Ileum (tissue), 1 donor: Measurements from ENCODE around the genes PSTK and CPXM2.

DNA sequence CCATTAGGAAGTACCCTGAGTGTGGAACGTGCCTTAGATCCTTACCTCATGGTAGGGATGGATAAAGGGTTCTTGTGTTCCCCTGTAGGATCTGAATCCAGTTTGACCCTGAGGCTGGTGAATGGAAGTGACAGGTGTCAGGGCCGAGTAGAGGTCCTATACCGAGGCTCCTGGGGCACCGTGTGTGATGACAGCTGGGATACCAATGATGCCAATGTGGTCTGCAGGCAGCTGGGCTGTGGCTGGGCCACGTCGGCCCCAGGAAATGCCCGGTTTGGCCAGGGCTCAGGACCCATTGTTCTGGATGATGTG, 31.6 kb downstream of the DMBT1 start:
- PRO-cap = no peak

DNA sequence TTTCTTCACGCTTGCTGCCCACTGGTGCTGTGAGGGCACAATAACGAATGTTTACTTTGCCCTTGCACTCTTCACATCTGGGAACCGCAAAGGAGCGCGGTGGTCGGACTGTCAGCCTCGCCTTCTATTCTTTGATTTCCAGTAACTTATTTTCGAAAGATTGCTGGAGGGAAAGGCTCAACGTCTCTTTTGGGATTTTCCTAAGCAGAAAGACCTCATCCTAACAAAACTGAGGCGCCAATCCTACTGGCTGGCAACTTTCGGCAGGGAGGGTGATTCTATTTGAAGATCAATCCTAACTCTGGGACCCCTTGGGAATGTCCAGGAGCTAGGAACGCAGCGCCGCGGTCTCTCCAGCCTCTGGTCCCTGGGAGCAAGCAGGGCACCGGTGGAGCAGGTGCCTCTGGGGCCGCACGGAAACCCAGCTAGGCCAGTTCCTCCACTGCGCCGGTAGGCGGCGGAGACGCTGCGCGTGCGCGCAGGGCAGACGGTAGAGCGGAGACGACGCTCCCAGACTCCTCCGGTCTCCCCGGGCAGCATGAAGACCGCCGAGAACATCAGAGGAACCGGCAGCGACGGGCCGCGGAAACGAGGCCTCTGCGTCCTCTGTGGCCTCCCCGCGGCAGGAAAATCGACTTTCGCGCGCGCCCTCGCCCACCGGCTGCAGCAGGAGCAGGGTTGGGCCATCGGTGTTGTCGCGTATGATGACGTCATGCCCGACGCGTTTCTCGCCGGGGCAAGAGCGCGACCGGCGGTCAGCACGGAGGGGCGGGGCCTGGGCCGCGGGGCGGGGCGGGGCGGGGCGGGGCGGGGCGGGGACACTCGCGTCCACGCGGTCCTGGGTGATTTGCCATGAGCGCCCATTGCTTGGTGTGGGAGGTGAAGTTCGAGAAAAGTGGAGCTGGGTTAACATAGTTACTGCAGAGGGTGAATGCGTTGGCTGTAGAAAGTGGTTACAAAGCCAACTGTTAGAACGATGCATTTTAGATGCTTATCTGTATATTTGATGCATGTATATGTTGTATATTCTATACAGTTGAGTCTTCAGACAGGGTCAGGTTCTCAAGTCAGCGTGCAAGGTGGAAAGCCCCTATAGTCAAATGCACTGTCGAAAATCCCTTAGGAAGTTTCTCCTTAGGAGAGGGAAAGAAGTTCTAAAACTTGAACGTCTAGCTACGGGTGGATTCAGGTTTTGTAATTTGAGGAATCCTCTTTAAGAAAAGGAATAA, at the start of gene PSTK:
TSS of gene PSTK (plus strand) at position 460 of the 1,229 bp plus-strand sequence.
- PRO-cap = bidirectional peak, plus-strand start at position 481 of the sequence, minus-strand start at position 369 of the sequence; unidirectional peak, minus-strand start at position 663 of the sequence

GRCh38 chr10:123151277-123151800, 2.9 kb upstream of the BUB3 start:
- PRO-cap = no peak

- PRO-cap = no peak
Measured at GRCh38 chr10:123885818-123886252, 5.8 kb downstream of the CPXM2 start.

DNA sequence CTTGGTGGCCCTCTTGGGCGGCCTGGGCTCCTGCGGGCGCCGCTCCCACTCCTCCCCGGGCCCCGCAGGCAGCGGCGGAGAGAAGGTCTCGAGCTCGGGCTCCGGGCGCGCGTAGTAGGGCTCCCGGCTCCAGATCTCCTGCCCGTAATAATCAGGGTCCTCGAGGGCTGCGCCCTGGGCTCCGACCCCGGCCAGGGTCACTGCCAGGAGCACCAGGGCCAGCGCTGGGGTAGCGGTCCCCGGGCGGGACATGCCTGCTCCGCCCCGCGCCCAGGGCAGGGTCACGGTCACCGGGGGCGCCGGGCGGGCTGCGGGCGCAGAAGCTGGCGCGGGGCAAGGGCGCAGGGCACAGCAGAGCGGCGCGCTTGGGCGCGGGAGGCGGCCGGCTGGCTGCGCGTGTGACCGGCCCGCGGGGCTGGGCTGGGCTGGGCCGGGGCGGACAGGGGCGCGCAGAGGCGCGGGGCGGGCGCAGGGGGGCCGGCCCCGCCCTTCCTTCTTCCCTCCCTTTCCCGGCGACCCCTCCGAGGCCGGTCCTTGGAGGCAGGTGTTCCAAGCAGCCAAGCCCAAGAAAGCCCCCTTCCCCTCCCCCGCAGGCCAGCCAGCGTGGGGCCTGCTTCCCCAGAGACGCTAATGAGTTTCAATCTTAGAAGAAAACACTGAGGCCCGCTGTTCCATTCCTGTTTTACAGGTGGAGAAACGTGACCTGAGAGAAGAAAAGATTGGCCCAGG, at the start of gene CPXM2:
TSS of gene CPXM2 (minus strand) at position 400 of the 729 bp plus-strand sequence.
- PRO-cap = unidirectional peak, minus-strand start at position 361 of the sequence

DNA sequence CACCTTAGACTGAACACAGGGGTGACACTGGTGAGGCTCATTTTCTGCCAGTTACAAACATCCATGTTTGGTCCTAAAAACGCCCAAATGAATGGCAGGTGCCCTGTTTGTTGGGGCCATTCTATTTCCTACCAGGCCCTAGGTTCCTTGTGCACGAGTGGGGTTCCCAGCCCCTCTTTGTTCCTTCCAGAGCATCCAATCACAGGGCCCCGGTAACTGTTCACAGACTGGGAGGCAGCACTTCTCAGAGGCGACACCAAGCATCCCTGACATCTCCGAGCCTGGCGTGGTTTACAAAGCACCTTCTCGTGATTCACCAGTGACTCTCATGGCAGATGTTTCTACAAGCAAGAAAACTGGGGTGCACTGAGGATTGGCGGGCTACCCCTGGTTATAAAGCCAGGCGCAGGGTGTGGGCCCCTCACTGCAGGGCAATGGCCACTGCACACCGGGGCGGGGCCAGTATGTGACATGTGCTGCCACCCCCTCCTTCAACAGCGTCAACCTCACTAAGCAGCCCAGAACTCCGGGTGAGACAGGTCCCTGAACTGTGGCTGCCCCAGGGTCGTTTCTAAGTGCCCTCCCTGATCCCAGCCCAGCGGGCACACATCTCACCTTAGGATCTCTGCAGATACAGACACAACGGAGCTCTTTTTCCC, 64.0 kb downstream of the CHST15 start:
- PRO-cap = no peak

- PRO-cap = no peak
Measured at GRCh38 chr10:124063649-124064754, 29.4 kb downstream of the CHST15 start.

DNA sequence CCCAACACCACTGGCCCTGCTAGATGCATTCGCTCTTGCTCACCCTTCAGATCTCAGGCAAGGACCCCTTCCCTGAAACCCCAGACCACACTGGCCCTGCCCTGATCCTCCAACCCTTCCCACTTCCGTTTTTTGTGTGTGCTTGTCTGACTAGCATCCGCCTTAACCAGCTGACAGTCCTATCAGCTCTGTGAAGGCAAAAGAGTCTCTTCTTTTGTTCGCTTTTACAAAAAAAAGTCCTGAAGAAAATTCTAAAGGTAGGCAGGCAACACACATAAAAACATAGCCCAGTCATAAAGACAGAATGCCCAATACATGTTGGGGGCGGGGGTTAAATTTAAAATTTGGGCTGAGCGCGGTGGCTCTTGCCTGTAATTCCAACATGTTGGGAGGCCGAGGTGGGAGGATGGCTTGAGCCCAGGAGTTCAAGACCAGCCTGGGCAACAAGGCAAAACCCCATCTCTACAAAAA, 28.6 kb downstream of the CHST15 start:
- PRO-cap = no peak

GRCh38 chr10:124066330-124066756, 27.1 kb downstream of the CHST15 start:
- PRO-cap = no peak

DNA sequence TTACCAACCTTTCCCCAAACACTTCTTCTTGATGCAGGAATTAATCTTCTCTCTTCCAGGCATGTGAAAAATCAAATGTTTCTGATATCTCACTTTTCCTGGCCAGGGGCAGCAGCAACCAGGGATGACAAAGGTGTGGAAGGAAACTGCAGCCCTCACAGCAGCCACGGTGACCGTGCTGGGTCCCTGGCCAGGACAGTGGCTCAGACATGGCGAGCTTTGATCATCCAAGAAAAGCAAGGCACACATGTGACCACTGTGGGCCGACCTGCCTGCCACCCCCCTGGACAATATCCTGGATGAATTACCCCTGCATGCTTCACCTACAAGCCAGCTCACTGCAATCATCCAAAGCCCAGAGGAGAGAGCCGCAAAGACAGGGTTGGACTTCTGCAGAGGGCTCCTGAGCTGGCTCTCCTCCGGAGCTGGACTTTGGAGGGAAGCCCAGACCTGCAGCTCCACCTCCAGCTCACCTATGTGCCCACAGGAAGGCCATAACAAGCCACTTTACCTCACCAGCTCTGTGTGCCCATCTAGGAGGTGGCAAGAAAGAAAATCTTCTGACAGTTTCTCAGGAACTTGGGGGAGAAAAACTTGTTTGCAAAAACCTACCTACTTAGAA, 2.7 kb downstream of the CHST15 start:
- PRO-cap = no peak

DNA sequence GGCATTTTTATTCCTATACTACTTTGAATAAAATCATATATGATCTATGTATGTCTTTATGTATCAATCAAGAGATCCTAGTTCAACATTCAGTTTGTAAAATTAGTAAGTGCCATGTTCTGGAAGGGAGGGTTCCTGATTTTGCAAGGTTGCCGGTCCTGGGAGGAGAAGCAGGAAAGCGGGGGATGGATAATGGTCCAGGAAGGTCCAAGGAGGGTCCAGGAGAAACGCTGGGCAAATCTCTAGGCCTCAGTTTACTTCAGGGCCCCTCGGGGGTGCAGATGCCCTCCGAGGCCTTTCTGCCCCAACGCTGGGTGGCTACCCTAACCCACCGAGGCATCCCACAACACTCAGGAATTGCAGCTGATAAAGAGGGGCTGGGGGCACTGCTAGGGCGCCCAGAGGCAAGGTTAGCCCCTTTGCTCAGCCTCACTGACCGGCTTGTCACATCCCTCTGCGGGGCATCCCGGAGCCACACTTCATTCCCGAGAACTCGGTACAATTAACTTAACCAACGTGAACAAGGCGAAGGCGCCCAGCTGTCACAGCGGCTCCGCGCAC, 2.1 kb downstream of the CHST15 start:
- PRO-cap = no peak

GRCh38 chr10:124106061-124106799, 12.8 kb upstream of the CHST15 start:
- PRO-cap = no peak

- PRO-cap = unidirectional peak, minus-strand start at chr10:124136766
Measured at GRCh38 chr10:124136531-124136936, 43.1 kb upstream of the CHST15 start.

GRCh38 chr10:124165141-124165496, 71.7 kb upstream of the CHST15 start:
- PRO-cap = unidirectional peak, minus-strand start at chr10:124165269

- PRO-cap = no peak
Measured at GRCh38 chr10:124315625-124316102, 103.1 kb downstream of the OAT start.

DNA sequence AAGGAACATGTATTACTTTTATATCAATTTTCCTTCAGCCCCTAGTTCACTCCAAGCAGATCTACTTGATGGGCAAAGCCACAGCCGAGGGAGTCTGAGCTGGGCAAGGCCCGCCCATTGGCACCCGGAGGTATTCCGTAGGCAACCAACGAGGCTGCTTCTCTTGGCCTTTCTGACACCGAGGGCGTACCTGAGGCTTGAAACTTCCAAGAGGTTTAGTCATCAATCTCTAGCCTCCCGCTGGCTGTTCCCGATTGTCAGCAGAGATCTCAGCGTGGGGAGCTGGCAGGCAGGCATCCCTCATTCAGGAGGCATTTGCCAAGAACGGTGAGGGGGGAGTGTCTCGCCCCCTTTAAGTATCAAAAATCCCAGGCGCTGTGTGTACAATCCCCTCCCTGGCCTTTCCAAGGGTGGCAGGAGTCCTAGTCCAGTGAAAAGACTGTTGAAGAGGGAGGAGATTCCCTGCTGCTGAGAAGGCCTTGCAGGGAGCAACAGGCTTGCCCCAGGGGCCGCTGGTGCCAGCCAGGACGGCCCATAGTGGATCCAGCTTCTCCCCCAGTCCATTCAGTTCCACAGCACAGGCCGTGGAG, 39.8 kb downstream of the OAT start:
- PRO-cap = no peak

- PRO-cap = no peak
Measured at GRCh38 chr10:124493960-124494574, 32.4 kb downstream of the LHPP start.

GRCh38 chr10:124547311-124547650, 85.7 kb downstream of the LHPP start:
- PRO-cap = no peak

DNA sequence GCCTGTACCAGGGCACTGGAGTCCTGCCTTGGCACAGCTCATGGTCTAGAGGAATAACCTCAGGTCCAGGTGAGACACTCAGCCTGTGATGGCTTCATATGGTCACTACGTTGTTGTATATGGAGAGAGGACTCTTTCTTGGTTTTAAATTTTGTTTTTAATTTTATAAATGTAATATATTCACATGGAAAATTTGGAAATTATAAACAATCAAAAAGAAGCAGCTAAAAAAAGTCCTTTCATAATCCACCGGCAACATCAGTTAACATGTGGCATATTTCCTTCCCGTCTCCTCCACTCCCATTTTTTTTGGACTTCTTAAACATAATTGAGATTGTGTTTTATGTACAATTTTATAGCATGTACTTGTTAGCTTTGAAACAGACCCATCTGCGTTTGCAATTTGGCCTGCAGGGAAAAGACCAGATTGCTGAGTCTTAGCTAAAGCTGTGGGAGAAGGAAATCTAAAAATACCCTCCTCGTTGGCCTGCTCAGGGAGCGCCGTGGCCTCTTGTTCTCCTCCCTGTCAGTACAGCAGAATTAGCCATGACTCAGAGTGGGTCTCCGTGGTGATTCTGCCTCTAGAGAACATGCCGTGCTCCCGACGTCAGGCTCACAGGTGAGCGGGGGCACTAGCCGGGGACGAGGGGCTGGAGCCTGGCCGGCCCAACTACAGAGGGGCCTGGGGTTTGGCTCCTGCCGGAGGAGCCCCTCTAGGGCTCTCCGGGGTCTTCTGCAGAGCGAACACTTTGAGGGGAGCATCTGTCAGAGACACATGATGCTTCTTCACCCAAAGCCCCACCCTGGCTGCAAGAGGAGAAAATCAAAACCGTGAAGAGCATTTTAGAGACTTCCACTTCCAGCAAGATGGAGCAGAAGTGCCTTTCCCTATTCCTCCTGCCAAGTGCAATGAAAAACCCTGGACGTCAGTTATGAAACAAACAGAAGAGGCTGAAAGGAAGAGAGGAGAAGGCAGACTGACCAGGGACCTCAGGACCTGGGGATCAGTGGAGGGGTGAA, 98.7 kb downstream of the LHPP start:
- PRO-cap = no peak

DNA sequence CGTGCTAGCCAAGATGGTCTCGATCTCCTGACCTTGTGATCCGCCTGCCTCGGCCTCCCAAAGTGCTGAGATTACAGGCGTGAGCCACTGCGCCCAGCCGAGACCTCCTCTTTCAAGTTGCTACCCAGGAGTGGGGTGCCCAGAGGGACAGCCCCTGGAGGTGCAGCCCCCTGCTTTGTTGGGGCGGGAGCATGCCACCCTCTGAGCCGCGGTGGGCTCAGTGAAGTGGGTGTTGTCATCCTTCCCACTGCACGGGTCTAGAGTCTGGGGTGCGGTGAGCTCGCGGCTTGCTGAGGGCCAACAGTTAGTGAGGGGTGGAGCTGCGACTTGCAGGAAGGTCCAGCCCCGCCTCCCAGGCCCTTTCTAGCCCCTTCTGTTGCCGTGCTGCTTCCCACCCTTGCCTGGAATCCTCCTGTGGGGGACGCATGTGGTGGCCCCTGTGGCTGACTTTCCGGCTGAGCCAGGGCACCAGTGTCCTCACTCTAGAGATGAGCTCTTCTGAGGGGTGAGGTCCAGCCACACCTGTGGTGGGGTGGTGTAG, 128.2 kb downstream of the FAM53B start:
- PRO-cap = no peak